ENCODE results near the gene NLGN4X.

DNA sequence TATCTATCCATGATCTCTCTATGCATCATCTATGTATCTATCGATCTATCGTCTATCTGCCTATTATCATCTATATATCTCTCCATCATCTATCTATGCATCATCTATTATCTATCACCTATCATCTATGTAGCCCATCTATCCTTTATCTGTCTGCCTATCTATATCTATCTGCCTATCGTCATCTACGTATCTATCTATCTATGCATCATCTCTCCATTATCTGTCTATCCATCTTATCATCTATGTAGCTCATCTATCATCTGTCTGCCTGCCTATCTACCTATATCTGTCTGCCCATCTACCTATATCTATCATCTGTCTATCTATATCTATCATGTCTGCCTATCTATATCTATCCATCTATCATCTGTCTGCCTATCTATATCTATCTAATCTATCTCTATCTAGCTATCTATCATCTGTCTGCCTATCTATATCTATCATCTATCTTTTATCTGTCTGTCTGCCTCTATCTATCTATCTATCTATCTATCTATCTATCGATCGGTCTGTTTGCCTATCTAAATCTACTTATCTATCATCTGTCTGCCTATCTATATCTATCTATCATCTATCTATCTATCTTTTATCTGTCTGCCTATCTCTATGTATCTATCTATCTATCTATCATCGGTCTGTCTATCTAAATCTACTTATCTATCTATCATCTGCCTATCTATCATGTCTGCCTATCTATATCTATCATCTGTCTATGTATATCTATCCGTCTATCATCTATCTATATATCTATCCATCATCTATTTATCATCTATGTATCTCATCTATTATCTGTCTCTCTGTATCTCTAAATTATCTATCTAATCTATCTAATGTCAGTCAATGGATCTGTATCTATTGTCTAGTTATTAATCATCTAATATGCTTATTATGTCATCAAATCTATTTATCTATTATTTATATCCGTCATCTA is 320.3 kb downstream of the DHRSX start:
- PRO-cap: no peak
- RAMPAGE, long total RNA, 2 experiments: no peak in any of the 2 experiments

DNA sequence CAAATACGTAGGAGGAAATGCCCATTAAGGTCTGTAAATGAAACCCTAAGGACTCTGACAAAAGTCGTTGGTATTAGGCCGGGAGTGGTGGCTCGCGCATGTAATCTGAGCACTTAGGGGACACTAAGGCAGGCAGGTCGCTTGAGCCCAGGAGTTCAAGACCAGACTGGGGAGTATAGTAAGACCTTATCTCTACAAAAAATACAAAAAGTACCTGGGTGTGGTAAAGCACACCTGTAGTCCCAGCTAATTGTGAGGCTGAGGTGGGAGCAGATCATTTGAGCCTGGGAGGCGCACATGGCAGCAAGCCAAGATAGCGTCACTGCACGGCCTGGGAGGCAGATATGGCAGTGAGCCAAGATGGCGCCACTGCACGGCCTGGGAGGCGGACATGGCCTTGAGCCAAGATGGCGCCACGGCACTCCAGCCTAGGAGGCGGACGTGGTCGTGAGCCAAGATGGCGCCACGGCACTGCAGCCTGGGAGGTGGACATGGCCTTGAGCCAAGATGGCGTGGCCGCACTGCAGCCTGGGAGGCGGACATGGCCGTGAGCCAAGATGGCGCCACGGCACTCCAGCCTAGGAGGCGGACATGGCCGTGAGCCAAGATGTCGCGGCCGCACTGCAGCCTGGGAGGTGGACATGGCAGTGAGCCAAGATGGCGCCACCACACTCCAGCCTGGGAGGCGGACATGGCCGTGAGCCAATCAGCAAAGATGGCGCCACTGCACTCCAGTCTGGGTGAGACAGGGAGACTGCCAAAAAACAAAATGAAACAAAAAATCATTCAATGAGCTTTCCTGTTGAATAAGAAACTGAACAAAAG is 247.7 kb downstream of the DHRSX start:
- PRO-cap: no peak
- RAMPAGE, long total RNA, 2 experiments: no peak in any of the 2 experiments

- PRO-cap: no peak
- RAMPAGE, long total RNA, 2 experiments: no peak in any of the 2 experiments
These were observed 179.3 kb downstream of the DHRSX start for GRCh38 chrX:2321377-2321875.

- PRO-cap: no peak
- RAMPAGE, long total RNA, 2 experiments: no peak in any of the 2 experiments
These were observed 27.8 kb downstream of the DHRSX start for GRCh38 chrX:2472883-2473560.

- PRO-cap: no peak
- RAMPAGE, long total RNA, 2 experiments: no peak in any of the 2 experiments
These were observed 40.1 kb upstream of the CD99 start for GRCh38 chrX:2651048-2651294.

DNA sequence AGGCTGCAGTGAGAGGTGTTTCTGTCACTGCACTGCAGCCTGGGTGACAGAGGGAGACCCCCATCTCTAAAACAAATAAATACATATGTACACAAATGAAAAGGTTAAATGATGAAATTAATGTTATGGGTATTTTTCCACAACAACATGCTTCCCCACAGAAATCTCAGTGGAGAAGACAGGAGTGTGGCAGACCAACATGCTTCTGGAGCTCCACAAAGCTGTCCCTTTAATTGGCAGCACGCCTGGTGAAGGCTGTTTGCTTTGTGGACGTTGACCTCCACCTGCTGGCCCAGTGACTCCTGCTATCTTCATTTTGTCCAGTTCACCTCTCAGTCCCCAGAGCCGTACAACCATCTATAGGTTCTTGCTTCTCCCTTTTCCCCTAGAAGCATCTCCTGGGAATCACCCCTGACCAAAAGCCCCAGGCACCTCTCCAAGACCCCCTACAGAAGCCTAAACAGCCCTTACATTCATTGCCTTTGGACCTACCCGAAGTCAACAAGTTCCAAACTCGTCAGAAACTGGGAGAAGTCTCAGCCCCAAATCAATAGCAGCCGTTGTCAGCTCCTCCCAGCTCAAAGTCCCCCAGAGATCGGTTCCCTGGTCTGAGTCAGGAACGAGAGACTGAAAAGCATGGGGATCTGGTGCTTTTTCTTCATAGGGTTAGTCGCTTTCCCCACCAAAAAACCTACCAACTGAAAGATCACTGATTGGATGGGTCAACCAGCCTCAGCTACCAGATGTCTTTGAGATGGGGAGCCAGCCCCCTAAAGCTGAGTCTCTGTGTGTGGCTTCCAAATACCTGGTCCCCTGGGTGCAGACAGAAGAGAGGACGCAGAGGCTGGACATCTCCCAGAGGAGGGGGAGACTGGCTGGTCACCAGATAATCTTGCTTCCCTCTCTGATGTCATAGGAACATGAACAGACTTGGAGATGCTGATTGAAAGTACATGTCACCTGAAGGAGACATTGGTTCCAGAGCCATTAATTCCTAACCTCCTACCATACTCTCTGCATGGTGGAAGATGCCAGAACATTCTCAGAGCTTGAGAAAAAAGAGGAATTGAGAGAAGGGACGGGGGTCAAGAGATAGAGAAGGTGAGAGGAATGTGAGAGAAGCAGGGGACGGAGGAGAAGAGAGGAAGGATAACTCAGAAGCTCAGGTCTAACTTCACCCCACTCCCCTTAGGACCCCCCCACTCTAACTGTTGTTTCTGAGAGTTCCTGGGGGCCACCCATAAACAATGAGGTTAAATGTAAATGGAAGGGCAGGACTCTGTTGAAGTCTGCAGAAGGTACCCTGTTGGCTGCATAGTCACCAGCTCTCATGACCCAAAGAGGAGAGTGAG is 36.0 kb upstream of the CD99 start:
- PRO-cap: no peak
- RAMPAGE, long total RNA, 2 experiments: no peak in any of the 2 experiments

DNA sequence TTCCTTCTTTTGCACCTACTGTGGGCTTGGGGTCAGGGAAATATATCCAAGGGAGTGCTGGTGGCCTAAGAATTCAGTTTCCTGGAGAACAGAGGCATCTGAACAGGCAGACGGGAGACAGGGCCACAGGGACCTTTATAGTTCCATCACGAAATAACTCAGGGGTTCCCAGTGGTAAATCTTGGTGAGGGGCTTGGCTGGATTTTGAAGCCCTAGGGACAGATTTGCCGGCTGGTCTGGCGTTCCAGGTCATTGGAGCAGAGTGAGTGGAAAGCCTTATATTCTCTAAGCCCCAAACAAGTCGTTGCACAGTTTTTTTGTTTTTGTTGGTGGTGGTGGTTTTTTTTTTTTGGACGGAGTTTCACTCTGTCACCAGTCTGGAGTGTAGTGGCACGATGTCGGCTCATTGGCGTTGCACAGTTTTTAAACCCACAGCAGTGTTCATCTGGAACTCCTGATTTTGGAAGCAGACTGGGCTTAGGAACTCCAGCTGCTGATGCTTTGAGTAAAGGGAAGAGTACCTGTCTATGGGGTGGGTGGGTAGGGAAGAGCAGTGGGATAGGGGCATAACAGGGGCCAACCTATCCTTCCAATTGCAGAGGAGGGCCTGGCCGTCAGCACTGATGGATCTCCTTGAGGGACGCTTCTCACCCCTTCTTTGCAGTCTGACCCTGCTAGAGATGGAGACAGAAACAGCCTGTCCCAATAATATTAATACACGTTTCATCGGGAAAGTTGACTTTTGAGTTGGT is 1.9 kb downstream of the CD99 start:
- PRO-cap: no peak
- RAMPAGE, long total RNA, 2 experiments: no peak in any of the 2 experiments

DNA sequence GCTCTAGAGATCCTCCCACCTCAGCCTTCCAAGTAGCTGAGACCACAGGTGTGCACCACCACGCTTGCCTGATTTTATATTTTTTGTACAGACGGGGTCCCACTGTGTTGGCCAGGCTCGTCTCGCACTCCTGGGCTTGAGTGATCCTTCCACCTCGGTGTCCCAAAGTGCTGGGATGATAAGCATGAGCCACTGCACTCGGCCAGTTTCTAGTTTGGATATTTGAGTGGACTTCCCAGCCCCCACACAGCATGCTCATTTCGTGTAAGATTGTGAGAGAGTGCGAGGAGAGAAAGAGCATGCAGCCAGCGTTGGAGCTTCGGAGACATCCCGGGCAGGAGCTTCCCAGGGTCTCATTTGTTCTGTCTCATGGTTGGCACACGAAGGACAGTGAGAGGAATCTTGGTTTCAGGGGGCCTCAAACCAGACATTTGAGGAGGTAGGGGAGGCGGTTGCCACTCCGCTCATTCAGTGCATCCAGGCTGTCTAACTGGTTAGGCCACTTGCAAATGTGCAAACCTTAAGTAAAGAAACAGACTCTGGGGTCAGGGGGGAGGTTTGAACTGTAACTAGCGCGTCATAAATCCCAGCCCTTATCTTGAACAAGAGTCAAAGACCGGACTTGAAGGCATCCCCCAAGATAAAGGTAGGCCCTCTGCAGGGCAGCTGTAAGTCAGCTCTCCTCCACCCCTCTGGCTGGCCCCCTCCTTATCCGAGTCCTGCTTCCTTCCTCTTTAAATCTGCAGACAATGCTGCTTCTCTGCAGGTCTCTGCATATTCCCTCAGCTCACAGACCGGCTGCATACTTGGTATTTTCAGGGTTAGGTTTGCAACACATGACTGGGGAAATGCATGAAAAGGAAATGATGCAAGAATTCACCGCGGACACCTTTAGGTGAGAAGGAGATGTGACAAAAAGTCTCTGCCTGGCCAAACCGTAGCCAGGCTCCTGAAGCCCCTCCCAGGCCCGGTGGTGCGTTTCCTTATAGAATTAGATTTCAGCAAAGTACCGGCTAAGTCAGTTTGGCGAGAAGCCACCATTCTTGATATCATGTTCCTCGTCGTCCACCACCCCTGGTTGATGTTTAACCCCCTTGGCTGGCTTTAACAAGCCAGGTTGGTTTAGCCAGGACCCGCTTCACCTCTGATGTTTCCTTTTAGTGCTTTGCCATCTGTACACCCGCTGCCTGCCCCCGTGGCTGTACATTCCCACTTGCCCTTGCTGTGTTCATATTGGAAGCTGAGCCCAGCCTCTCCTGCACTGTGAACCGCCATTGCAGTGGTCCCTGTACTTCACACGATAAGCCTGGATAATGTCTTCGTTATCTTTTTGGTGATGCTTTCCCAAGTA is 31.4 kb downstream of the ARSD start:
- PRO-cap: no peak
- RAMPAGE, long total RNA, 2 experiments: no peak in any of the 2 experiments

DNA sequence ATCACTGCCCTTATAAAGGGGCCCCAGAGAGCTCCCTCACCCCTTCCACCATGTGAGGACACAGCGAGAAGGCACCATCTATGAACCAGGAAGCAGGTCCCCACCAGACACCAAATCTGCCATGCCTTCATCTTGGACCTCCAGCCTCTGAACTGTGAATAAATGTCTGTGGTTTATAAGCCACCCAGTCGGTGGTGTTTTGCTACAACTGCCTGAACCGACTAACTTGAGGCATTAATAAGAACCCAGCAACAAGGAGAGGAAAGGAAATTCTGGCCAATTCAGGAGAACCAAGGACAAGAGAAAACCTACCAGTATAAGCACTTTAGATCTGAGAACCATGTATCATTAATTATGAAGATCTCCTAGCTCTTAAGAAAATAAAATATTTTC is 5.3 kb downstream of the PRKX start:
- PRO-cap: no peak
- RAMPAGE, long total RNA, 2 experiments: no peak in any of the 2 experiments

DNA sequence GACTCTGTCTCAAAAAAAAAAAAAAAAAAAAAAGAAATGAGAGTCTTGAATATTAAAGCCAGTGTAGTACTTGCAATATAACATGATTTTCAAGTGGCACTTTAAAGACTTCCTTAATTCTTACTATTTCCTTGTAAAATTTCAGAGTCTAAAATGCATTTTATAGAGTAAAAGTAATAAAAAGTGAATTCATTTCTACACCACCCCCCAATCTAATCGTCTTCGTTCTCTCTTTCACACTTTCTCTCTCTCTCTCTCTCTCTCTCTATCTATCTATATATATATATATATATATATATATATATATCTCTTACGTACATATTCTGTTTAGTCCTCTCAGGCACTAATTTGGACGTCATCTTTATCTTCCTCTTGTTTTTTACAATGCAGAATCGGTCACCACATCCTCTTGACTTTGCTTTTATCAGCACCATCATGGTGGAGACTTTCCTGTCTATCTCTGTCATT is 30.1 kb upstream of the PRKX start:
- PRO-cap: no peak
- RAMPAGE, long total RNA, 2 experiments: no peak in any of the 2 experiments

- PRO-cap: no peak
- RAMPAGE, long total RNA, 2 experiments: no peak in any of the 2 experiments
These were observed 770.8 kb upstream of the PRKX start for GRCh38 chrX:4484125-4484762.

DNA sequence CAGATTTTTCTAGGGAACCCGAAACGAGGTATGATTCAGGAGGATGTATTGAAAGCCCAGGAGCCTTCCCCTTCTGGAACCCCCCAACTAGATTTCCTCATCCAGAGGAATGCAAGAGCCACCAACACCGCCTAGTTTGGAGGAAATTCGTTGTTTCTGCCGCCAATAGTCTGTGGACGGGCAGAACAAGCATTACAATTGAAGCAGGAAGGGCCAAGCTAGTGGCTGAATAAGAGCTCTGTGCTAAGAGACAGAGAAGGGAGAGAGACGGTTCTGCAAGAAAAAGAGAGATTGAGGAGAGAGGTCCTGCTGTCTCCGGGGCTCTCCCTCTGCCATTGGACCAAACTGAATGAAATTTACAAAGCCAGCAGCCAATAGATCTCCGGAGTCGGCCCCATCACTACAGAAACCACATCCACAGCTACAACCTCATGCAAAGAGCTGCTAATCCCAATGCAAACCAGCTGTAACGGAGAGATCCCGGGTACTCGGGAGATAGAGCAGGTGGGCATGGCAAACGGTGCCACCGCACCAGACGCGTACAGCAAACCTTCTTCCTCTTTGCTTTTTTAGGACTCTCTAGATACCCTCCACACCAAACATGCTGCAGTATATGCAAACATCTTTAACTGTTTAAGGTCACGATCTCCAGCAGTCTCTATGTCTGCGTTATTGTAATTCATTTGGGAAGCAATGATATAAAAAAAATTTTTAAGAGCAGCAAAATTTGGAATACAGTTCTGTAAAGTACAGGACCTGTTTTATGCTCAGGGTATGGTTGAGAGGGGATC is at the start of gene NLGN4X:
Gene NLGN4X (minus strand): TSS at position 277 of the 791 bp plus-strand sequence.
- PRO-cap: no peak
- RAMPAGE, long total RNA, 2 experiments: no peak in any of the 2 experiments

GRCh38 chrX:6932019-6932818 is 215.3 kb upstream of the STS start:
- PRO-cap: no peak
- RAMPAGE, long total RNA, 2 experiments: no peak in any of the 2 experiments

GRCh38 chrX:7110699-7111314 is 36.7 kb upstream of the STS start:
- PRO-cap: no peak
- RAMPAGE, long total RNA, 2 experiments: no peak in any of the 2 experiments

- PRO-cap: no peak
- RAMPAGE, long total RNA, 2 experiments: no peak in any of the 2 experiments
These were observed 538 bp downstream of the VCX2 start for GRCh38 chrX:8170594-8170863.

GRCh38 chrX:9471482-9471953 is 6.7 kb downstream of the TBL1X start:
- PRO-cap: no peak
- RAMPAGE, long total RNA, 2 experiments: no peak in any of the 2 experiments

DNA sequence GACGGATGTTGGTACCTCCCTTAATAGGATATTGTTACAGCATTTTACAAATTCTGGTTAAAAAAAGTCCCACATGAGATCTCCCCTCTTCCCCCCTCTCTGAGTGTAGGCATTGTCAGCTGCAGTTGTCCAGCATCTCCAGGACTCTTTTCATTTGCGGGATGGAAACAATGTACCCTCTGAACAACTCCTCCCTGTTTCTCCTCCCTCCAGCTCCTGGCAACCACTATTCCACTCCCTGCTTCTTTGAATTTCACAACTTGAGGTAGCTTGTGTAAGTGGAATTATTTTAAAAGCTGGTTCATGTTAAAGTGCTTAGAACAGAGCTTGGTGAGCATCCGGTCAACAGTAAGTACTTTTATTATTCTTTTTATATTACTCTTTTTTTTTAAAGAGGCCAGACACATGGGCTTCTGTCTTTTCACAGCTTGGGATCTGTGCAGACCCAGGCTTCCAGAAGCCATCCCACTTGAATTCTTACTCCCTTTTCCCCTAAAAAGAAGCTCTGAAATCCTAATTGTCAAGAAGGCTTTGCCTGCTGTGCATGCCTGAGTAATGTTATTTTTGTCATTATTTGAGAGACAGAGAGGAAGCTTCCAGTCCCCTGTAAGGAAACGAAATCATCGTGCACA is 69.9 kb downstream of the TBL1X start:
- PRO-cap: no peak
- RAMPAGE, long total RNA, 2 experiments: no peak in any of the 2 experiments

GRCh38 chrX:9604371-9605074 is 139.7 kb downstream of the TBL1X start:
- PRO-cap: no peak
- RAMPAGE, long total RNA, 2 experiments: no peak in any of the 2 experiments

- PRO-cap: no peak
- RAMPAGE, long total RNA, 2 experiments: no peak in any of the 2 experiments
These were observed 121.3 kb downstream of the GPR143 start for GRCh38 chrX:9644312-9644827.

DNA sequence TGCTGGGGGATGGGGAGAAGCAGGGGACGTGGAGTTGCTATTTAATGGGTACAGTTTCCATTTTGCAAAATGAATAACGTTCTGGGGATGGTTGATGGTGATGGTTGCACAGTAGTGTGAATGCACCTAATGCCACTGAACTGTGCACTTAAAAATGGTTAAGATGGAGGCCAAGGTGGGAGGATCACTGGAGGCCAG is 103.2 kb downstream of the GPR143 start:
- PRO-cap: no peak
- RAMPAGE, long total RNA, 2 experiments: no peak in any of the 2 experiments

All from breast epithelium (tissue), 2 donors.